Metastatic Breast Carcinoma in the Ovary (tissue), 3 donors: ENCODE results near the genes HNRNPC, TOX4 and ABHD4.

- PRO-cap, 3 experiments = peak in 3 of 3 experiments; most common minus-strand start chr14:21269419 (in 3)
These were observed at the start of gene HNRNPC for GRCh38 chr14:21269181-21269621. Gene HNRNPC, minus strand, starts transcription at chr14:21269442.

- PRO-cap, 3 experiments = peak in 1 of 3 experiments; most common minus-strand start chr14:21392253 (in 1)
These were observed 8.2 kb upstream of the SUPT16H start for GRCh38 chr14:21391961-21392528.

DNA sequence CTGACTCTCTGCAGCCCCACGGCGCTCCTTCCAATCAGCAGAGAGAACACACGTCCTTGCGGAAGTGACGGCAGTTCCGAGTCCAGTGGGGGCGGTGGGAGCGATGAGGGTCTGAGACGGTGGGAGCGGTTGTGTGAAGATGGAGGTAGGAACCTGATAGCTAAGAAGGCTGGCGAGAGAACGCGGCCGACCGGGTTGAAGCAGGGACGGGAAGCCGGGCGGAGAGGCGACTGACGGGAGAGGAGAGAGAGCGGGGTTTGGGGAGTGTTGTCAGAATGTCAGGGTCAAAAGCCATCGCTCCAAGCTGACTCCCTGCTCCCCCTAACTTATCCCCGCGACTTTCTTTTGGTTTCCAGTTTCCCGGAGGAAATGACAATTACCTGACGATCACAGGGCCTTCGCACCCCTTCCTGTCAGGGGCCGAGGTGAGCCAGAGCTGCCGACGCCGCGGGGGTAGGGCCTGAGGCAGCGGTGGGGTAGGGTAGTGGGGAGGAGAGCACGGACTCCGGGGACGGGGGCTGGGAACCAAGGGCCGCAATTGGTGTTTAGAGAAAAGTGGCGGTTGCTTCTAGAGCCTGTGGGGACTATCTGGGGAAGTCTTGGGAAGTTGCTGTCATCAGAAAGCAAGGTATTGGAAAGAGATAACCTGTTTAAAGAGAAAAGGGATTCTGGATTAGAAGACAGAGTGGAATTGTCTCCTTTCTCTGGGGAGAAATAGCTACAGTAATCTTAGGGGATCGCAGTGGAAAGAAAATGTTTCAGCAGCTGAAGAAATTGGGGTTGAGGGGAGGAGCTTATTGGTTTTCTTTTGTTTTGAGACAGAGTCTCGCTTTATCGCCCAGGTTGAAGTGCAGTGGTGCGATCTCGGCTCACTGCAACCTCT is at the start of gene TOX4:
TOX4 (plus strand) TSS at position 56 of the 883 bp plus-strand sequence.
- PRO-cap, 3 experiments = peak in 3 of 3 experiments; most common plus-strand start position 85 of the sequence (in 3)

- PRO-cap, 3 experiments = peak in 3 of 3 experiments; most common plus-strand start chr14:21511553 (in 3)
These were observed 251 bp upstream of the METTL3 start for GRCh38 chr14:21511402-21511779.

DNA sequence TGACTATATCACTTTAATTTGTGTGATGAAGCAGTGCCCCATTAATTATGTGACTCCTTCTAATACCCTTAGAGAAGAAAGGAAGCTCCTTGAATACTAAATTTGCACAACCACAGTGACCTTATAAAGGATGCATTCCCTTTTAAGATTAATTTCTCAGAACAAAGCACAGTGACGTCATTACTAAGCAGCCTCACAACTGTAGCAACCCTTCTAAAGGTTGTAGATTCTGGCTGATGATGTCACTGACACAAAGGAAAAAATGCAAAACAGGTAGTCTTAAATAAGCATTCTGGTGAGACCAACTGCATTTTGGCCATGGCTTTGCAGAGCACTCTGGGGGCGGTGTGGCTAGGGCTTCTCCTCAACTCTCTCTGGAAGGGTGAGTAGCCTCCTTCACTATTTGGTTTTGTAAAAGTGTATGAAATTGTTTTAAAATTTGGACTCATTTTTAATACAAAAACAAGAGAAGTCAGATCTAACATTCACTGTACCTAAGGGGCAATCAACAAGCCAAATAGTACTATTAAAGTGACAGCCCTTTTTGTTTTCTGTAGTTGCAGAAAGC is 38.5 kb upstream of the OR4E1 start:
- PRO-cap, 3 experiments = no peak in any of the 3 experiments

- PRO-cap, 3 experiments = no peak in any of the 3 experiments
These were observed 422.1 kb upstream of the OR4E1 start for GRCh38 chr14:22095641-22096207.

GRCh38 chr14:22096923-22097471 is 423.4 kb upstream of the OR4E1 start:
- PRO-cap, 3 experiments = no peak in any of the 3 experiments

DNA sequence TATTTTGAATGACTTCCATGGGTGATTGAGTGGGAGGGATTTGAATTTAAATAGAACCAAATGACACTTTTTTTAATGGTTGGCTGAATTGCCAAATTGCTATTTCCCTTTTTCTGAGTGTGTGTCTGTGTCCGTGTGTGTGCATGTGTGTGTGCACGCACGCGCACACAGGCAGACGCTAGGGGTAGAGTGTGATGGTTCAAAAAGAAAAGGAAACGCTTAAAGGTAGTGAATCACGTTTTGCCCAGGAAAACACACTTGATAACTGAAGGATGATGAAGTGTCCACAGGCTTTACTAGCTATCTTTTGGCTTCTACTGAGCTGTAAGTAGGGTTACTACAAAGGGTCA is 362.6 kb downstream of the DAD1 start:
- PRO-cap, 3 experiments = no peak in any of the 3 experiments

- PRO-cap, 3 experiments = no peak in any of the 3 experiments
These were observed 205.5 kb downstream of the DAD1 start for GRCh38 chr14:22383320-22384197.

- PRO-cap, 3 experiments = no peak in any of the 3 experiments
These were observed 128.5 kb downstream of the DAD1 start for GRCh38 chr14:22460441-22460997.

DNA sequence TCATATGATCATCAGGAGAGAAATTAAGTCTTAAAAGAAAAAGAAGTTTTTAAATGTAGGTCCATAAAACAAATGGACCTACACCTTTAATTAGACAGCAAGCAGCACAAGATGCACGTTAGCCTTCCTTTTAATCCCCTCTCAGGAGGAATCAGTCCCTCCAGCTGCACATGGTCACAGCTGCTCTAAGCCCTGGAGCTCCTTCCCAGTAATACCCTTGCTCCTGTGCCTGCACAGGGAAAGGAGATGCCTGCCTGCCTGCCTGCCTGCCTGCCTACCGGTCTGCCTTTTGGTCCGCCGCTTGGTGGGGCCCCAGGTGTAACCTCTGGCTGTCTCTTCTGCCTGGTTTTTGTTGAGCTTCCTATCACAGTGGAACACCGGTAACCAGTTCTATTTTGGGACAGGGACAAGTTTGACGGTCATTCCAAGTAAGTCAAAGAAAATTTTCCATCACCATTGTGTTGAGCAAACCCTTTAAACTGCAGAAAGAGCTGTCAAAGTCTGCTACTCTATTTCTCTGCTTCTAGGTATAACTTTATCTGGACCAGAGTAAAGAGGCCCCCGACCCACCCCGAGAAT is 99.8 kb downstream of the DAD1 start:
- PRO-cap, 3 experiments = no peak in any of the 3 experiments

DNA sequence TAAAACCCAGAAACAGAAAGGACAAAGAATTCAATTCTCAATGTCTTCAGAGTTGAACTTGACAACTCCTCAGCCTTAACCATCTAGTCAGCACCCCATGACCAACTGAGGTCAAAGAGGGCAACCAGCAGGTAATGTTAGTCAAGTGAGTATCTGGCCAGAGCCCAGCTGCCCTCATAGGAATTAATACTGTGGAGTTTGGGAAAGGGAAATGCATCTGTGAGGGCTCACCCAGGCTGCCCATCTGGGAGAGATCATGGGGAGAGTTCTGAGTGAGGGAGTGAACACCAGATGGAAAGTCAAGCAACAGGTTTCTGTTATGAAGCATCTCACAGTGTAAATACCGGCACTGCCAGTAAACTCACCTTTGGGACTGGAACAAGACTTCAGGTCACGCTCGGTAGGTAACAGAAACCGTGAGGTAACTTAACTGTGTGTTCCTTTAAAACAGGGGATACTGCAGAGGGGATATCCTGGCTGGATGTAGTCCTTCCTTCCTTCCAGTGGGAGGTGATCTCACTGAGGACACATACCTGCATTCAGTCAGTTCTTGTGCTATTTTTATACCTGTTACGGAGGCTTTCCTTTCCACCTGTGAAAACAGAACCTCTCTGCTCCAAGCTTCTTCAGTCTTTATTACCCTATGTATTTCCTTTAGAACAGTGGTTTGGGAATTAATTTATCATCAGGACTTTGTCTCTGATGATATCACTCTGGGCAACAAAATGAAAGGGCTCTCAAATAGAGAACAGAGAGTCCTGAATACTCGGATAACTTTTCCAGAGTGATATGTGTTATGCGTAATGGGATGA is 94.3 kb downstream of the DAD1 start:
- PRO-cap, 3 experiments = no peak in any of the 3 experiments

DNA sequence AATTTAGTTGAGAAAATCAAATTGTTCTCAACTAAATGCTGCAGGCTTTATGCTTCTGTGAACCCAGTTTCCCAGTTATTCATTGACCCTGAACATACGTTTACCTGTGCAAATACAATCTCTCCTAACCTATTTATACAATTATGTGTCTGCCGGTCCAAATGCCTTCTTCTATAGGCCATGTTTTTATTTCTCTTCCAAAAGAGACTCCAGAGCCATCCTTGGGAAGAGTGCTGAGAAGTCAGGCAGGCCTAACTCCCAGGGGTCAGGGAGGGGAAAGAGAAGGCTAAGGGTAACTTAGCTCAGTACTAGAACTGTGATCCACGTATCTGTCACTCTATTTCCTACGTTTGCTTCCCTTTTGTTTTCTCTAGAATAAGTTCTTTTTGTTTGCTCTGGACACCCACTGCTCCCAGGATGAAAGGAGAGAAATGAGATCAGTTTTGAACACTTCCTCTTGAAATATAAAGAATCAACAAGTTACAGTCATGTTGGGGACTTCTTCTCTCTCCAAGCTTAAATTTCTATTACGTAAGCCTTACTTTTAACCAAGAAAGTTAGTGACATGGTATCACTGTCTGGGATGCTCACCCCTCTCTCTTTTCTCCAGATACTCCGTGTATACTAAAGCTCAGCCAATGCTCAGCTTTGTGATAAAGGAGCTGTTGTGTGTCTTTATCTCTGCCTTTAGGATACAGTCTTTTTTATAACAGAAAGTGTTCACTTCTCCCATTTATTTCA is 79.2 kb downstream of the DAD1 start:
- PRO-cap, 3 experiments = no peak in any of the 3 experiments

GRCh38 chr14:22598058-22599340 is at the start of gene ABHD4:
Gene ABHD4, plus strand, starts transcription at chr14:22598300.
- PRO-cap, 3 experiments = peak in 3 of 3 experiments; most common plus-strand start chr14:22598307 (in 3); most common minus-strand start chr14:22599091 (in 3)

- PRO-cap, 3 experiments = no peak in any of the 3 experiments
These were observed 502 bp downstream of the OXA1L start for GRCh38 chr14:22766815-22767565.

DNA sequence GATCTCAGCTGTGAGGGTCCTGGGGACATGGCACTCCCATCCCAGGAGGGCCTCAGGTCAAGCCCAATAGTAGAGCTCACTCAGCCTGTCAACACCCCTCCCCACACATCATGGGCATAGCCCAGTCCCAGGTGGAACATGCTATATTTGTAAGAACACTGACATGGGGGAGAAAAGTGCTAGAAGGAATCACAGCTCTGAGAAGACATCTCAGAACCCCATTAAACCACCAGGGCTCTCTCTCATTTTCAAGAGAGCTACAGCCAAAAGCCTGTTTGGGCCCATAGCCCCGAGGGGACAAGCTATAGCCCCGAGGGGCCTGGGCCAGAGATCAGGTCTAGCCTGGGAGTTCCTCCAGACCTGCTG is 4.6 kb downstream of the MMP14 start:
- PRO-cap, 3 experiments = no peak in any of the 3 experiments

- PRO-cap, 3 experiments = peak in 3 of 3 experiments; most common plus-strand start chr14:22871412 (in 2); most common minus-strand start chr14:22871310 (in 1)
These were observed 355 bp upstream of the LRP10 start for GRCh38 chr14:22871207-22871563.

DNA sequence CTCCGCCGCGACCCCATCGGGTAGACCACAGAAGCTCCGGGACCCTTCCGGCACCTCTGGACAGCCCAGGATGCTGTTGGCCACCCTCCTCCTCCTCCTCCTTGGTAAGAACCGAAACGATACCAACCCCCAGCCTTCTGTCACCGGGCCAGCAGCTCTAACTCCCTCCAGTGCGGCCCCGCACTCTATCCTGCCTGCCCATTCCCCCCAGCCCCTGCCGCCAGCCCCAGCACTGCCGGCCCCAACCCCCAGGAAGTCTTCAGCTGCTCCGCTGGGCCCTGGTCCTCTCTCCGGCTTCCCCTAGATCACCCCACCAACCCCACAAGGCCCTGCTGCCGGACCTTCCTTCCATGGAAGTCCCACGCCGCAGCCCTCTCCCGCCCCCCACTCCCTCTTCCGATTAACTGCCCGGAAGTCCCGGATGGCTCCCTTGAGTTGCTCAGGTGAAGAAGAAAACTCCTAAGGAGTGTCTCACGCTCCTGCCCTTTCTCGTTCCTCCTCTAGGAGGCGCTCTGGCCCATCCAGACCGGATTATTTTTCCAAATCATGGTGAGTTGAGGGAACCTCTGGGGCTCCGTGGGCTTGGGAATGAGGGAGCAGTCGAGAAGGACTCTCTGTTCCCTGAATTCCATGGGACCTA is 814 bp downstream of the LRP10 start:
- PRO-cap, 3 experiments = peak in 3 of 3 experiments; most common plus-strand start position 134 of the sequence (in 1); most common minus-strand start position 376 of the sequence (in 3)

- PRO-cap, 3 experiments = no peak in any of the 3 experiments
These were observed 15.5 kb downstream of the REM2 start for GRCh38 chr14:22898415-22899010.

DNA sequence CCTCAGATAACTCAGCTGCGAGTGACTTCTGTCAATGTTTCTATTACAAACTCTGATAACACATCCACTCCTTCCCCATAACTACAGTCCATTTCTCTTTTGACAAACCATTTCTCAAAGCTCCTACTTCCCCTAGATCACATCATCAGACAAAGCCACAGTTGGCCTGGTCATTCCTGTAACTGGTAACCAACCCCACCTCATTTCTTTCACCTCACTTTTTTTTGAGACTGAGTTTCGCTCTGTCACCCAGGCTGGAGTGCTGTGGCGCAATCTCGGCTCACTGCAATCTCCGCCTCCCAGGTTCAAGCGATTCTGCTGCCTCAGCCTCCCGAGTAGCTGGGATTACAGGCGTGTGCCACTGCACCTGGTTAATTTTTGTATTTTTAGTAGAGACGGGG is 5.1 kb downstream of the HAUS4 start:
- PRO-cap, 3 experiments = no peak in any of the 3 experiments